ENCODE measurements around the genes C20orf173 and SPAG4.

DNA sequence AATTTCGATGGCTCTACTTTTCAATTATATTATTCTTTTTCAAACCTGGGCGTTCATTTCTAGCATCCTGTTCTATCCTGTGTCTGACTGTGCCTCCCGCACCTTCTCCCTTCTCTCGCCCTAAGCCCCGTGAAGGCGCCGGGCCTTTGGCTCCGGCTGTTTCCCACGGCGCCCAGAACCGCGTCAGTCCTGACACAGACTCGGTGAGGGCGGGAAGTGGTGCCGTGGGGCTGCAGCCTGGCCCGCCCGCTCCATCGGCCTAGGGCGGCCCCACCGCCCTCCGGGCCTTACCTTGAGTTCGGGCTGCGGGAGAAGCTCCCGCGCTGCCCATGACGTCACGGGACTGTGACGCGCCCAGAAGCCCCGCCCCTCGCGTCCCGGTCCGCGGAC, 307 bp upstream of the MAP1LC3A start:
- PRO-cap, result bidirectional peak, plus-strand start outside the sequence, minus-strand start at position 331 of the sequence

DNA sequence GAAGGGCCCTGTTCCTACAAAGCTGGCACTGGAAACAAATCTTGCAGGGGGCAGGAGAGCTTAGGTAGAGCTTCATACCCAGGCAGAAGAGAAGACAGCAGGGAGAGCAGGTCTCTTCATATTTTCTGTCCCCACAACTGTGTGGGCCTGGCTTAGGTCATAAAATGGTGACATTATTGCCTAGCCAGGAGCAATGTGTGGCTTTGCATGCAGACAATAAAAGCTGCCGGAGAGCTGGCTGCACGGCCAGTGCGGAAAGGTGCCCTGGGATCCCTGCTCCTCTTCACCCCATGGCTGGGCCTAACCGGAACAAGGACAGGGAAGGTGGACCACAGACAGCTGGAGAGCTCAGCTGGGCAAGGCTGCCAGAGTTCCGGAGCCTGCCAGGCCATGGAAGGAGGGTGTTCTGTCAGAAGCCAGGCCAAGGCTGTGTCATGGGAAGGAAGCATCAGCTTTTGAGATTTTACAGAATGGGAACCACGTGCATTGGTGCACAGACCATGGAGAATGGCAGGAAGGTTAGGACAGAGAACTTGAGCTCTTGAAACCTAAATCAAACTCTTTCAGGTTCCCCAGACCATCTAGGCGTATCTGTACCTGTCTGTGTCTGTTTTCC, 25.0 kb downstream of the MAP1LC3A start:
- PRO-cap, result no peak

DNA sequence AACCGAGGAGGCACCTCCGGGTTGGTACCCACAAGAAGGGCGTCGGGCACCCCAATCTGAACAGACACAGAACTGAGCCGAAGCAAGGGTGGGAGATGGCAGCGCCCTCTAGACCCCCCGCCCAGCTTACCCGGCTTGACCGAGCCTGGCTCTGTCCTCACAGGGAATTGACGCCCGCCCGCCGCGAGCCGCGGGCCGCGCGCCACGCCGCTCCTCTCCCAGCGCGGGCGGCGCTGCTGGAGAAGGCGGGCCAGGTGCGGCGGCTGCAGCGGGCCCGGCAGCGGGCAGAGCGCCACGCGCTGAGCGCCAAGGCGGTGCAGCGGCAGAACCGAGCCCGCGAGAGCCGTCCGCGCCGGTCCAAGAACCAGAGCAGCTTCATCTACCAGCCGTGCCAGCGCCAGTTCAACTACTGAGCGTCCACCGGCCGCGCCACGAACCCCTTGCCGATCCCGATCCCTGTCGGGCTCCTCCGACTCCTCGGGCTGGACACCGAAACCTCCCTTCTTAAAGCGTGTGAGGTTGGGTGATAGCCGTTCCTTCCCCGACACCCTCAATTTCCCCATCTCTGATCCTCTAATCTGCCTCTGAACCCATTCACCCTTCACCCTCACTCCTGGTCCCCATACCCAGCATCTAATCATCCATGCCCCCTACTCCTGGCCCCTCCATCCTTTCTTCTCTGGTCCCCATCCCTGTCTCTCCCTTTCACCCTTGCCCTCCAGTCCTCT, 5.9 kb downstream of the TP53INP2 start:
- PRO-cap, result no peak

DNA sequence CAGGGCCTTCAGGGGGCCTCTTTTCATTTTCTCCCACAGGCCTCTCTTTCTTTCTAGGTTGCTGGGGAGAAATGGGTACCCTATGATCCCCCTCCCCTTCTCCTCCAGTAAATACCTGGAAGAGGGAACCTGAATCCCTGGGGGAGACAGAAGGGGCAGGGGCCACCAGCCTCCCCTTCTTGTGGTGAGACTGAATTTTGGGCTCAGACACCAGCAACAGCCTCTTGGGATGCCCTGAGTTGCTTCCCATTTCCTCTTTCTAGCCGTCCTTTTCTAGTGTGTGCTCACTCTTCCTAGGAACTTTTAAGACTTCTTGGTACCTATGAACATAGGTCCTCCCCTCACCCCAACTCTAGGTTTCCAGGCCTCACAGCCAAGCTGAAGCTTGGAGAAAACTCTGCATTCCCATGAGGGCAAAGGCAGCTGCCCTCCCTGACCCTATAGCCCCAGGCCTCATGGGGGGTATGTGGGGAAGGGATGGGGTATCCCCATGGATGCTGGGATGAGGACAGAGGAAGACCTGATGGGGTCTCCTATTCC, 7.5 kb downstream of the TP53INP2 start:
- PRO-cap, result no peak

GRCh38 chr20:34804913-34805530, 20.4 kb downstream of the NCOA6 start:
- PRO-cap, result no peak

DNA sequence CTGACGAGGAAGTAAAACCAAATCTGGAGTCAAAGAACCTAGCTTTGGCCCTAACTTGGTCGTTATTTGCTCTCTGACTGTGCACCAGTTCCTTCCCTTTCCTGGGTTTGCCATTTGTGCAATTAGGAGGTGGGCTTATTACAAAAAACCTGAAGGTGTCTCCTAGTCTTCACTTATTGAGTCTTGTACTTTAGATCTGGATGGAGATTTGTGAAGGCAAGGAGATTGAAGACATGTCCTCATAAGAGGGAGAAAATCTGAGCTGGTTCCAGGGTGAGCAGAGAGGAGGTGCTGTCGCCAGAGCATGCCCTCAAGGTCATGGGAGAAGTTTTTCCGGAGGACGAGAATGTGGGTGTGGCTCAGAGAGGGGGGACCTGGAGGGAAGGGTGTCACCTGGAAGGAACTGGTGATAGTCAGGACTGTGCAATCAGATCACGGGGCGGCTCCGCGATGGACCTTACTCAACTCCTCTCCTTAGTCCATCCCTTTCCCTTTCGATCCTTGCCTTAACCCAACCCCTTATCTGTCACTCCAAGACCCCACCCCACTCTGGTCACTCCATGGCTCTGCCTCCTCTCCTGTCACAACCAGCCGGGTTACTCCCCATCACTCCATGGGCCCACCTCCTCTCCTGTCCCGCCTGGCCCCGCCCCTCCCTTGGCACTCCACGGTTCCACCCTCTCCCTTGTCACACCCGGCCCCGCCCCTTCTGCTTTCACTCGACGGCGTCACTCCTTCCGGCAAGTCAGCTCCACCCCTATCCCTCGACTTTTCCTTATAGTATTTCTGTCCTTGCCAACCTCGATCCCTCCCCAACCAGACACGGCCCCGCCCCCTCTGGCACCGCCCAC, 528 bp upstream of the ACSS2 start:
- PRO-cap, result unidirectional peak, minus-strand start at position 312 of the sequence; unidirectional peak, minus-strand start at position 405 of the sequence; bidirectional peak, plus-strand start outside the sequence, minus-strand start at position 615 of the sequence

- PRO-cap, result no peak
These were observed 27.5 kb downstream of the ACSS2 start for GRCh38 chr20:34903630-34904646.

DNA sequence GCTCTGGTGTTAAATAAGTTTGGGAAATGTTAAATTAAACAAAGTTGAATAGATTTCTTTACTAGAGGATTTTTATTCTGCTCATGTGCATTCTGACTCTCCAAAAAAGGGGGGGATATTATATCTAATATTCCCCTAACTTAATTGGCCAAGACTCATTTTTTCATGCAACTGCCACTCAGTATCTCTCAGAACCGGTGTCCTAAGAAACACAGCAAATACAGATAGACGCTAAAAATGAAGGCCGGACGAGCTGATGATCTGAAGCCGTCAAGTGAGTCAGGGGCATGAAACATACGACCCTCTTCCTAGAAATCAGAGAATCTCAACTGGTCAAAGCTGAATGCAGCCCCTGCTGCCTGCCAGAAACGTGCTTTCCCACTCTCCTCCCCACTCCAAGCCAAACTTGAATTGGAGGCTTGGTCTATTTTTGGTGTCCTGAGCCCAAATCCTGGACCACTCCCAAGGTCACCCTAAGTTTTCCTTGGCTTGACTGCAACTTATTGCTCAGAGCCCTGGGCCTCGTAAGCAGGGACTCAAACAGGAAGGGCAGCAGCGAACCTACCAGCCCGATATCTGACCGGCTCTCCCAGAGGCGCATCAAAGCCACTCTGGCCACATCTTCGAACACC, 12.8 kb downstream of the EDEM2 start:
- PRO-cap, result no peak

DNA sequence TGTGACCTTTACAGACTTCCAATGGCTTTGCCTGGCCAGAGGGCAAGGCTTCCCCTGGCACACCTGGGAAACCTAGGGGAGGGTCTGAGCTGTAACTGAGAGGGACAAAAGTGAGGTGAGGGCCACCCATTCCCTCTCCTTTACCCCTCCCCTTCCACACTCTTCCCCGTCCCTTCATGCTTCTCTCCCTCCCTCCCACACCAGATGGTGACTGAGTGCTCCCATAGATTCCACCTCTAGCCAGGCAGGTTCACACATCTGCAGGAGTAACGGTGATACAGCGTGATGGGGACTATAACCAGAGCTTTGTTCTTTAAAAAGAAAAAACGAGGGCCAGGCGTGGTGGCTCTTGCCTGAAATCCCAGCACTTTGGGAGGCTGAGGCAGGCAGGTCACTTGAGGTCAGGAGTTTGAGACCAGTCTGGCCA, 13.8 kb downstream of the MMP24OS start:
- PRO-cap, result no peak

DNA sequence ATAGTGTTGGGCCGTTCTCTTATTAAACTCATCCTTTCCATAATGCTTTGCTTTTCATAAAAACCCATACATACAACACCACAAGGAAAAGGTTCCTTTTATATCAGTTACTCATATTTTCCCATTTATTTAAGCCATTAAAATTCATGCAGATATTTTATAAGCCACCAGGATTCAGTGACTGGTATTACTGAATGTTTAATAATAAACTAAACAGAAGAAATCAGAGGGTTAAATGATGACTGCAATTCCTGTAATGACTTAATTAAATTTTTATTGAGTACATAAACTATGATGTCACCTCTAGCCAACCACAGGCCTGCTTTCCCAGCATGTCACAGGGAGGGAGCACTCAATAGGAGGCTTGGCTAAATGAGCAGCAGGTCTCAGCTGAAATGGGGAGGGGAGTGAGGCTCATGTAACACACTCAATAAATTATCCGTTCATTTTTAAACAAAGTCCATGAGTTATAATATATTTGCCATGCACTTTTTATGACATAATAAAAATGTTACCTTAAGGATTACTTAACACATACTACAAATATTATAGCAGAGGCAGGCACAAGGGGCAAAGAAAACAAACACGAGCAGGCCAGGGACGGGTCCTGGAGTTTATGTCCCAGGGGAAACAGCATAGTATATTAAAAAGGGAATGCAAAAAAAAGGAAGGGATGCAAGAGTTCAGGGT, 26.9 kb upstream of the FAM83C start:
- PRO-cap, result unidirectional peak, plus-strand start at position 393 of the sequence

DNA sequence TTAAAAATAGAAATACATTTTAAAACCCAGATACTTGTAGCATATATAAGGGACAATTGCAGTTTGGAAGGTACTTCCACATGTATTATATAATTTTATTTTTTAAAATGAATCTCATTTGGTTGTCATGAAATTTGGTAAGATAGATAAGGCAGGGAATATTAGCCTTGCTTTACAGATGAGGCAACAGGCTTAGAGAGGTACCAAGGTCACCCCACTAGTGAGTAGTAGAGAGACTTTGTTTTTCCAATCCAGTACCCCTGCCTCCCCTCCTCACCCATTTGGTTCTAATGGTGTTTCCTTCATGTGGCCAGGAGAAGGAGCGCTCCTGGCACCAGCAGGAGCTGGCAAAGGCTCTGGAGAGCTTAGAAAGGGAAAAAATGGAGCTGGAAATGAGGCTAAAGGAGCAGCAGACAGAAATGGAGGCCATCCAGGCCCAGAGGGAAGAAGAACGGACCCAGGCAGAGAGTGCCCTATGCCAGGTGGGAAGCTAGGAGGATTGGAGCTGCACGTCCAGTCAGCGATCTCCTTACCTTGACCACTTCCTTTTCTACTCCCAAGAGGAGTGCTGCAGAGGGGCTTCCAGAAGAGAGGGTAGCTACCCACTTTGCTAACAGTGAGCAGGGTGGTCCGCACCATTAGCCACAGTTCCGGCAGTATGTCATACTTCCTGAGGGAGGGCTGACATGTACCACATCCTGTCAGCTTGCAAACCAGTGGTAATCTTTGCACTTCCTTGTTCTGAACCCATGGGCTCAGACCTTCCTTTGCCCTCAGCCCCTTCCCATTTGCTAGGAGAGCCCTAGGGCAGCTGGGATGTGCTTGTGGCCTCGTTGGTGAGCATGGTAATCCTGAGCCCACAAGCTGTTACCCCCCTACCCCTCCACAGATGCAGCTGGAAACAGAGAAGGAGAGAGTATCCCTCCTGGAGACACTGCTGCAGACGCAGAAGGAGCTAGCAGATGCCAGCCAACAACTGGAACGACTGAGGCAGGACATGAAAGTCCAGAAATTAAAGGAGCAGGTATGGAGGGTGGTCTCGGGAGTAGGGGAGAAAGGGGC, 35.3 kb downstream of the CEP250 start:
- PRO-cap, result bidirectional peak, plus-strand start at position 729 of the sequence, minus-strand start at position 650 of the sequence

GRCh38 chr20:35529584-35529840, at the start of gene C20orf173:
C20orf173 (minus strand) TSS chr20:35529652.
- PRO-cap, result no peak

GRCh38 chr20:35555937-35556526, 14.2 kb downstream of the ERGIC3 start:
- PRO-cap, result no peak

DNA sequence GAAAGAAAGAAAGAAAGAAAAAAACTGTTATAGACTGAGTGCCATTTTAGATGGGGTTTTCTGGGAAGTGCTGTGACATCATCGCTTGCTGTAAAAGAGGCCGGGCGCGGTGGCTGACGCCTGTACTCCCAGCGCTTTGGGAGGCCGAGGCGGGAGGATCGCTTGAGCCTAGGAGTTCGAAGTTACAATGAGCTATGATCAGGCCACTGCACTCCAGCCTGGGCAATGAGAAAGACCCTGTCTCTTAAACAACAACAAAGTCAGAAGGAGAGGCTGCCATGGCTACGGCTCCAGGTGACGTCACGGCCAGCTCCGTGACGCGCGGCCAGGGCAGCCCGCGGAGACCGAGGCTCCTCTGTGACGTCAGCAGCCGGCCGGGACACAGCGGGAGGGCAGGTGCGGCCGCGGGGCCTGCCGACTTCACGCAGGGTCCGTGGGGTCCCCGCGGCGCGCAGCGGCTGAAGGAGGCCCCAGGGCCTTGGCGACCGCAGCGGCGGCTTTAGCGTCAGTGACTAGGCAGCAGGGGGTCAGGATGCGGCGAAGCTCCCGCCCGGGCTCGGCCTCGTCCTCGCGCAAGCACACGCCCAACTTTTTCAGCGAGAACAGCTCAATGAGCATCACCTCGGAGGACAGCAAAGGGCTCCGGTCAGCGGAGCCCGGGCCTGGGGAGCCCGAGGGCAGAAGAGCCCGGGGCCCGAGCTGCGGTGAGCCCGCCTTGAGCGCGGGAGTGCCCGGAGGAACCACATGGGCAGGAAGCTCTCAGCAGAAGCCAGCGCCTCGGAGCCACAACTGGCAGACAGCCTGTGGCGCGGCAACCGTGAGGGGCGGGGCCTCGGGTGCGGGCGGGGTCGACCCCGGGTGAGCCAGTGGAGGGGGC, at the start of gene SPAG4:
SPAG4 (plus strand) TSS at position 358 of the 877 bp plus-strand sequence.
- PRO-cap, result unidirectional peak, plus-strand start at position 369 of the sequence; unidirectional peak, minus-strand start at position 791 of the sequence

DNA sequence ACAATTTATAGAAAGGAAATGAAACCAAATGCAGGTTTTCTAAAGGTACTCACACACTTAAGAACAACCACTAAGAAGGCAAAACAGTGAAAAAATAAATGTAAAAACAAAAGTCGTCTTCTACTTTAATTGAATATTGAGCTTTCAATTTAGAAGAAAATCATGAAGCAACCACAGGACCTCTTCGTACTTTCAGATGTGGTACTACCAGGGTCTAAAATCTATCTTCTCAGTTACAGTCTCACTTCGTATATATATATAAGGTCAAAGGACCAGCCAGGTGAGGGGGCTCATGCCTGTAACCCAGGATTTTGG, 12.3 kb downstream of the ROMO1 start:
- PRO-cap, result no peak

DNA sequence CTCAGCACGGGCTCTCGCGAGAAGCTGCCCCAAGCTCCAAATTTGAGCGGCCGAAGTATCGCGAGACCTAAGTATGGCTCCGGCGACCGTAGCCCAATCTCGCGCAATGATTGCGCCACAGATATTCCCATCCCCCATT, 104 bp upstream of the RBM39 start:
- PRO-cap, result no peak

DNA sequence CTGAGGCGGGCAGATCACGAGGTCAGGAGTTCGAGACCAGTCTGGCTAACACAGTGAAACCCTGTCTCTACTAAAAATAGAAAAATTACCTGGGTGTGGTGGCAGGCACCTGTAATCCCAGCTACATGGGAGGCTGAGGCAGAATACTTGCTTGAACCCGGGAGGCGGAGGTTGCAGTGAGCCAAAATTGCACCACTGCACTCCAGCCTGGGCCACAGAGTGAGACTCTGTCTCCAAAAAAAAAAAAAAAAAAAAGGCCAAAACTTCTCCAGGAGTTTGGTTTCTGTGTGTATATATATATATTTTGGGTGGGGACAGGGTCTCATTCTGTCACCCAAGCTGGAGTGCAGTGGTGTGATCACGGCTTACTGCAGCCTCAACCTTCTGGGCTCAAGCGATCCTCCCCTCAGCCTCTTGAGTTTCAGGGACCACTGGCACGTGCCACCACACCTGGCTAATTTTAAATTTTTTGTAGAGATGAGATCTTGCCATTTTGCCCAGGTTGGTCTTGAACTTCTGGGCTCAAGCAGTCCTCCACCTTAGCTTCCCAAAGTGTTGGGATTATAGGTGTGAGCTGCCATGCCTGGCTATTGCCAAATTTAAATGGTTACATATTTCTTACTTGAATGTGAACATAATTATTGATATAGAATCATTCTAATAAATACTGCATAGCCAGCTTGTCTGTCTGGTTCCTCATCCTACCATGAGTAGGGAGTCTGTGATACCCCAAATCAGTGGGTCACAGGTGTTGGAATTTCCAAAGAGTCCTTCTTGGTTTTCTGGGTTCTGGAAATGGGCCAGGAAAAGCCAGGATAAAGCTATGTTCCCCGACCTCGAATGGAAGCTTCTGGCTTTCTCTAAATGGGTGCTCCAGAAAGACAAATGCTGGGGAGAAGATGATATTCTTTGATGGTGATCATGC, 4.0 kb downstream of the PHF20 start:
- PRO-cap, result no peak

GRCh38 chr20:36085715-36086392, 68.7 kb upstream of the EPB41L1 start:
- PRO-cap, result no peak

DNA sequence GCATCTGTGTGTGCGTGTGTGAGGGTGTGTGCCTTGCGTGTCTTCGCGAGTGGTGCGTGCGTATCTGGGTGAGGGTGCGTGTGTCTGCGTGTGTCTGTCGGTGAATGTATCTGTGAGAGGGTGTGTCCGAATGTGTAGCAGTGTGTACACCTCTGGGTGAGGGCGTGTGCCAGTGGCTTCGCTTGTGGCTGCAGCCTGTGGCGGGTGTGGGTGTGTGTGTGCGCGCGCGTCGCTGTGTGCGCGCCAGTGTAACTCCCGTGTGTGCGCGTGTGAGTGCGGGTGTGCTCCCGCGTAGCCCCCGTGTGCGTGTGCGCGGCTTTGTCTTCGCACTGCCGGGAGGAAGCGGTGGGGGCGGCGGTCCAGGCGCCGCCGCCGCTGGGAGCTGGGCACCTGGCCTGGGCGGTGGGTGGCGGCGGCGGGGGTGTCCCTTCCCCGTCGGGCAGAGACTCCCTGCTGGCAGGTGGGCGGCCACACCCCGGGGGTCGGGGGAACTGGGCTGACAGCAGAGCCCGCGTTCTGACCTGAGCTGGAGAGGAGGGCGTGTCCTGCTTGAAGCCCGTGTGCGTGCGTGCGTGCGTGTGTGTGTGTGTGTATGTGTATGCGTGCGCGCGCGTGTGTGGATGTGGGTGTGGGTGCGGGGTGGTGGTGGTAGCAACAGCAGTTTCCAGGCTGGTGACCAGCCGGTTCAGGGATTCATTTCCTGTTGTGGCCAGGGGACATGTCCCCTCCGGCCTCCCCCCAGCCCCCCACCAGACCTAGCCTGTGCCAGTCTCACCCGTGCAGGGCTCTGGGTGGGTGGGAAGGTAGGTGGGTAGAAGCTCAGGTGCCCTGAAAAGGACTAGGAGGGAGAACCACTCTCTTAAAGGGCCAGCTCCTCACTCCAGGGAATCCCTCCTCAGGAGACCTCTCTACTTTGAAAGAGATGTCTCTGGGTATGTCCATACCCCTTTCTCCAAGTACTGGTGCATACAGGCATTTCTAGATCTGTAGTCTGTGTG, 61.1 kb upstream of the EPB41L1 start:
- PRO-cap, result no peak

DNA sequence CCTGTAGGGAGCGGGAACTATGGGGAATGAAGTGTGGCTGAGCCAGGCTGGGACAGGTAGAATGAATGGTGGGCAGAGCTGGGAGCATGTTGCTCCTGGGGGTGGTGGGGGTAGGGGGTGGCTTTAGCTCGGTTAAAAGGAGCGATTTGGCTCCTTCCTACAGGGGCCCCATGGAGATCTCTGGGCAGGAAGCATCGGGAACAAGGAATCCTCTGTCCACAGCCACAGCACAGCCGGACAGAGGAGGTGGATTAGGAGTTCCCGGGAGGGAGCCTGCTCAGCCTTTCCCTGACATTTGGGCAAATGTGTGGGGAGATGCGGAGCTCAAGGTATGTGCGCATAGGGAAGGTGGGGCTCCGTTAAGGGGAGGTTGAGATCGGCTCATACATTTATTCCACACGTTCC, 41.1 kb upstream of the EPB41L1 start:
- PRO-cap, result no peak

Measured in duodenum (tissue), 1 donor.